GM19239 (cell line): ENCODE measurements around the gene KAZN.

- RRBS = no CpG with 5 or more reads among the region's 4 CpGs
Observed at GRCh38 chr1:12472765-12473201, 145.2 kb downstream of the DHRS3 start.

- RRBS = no CpG with 5 or more reads among the region's 10 CpGs
Observed at GRCh38 chr1:12490430-12491016, 127.5 kb downstream of the DHRS3 start.

- RRBS = no CpG with 5 or more reads among the region's 14 CpGs
Observed at GRCh38 chr1:12495527-12496176, 122.4 kb downstream of the DHRS3 start.

DNA sequence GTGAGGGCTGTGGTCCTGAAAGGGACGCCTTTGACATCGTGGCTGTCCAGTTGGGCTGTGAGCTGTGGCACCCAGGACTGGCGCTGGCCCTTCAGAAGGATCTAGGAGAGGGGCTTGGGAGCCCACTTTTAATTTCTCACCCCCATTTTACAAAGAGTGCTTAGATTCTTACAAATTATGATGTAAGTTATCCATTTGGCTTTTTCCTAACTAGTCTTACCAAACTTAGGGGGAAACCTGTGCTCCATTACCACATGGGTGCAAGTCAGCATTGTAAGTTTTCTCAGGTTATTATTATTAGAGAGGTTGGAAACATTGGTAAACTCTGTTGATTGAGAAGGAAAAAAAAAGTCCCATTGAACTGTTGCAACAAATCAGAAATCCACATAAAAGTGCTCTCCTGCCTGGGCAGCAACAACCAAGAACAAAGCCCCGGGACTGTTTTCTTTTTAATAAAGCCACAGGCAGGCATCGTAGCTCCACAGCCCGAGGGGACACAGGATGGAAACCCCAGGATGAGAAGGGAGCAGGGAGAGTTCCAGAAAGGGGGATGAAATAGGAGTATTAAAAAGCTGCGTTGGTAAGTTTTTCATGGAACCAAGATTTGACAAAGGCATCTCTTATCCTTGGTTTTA is 108.3 kb downstream of the DHRS3 start:
- RRBS = no CpG with 5 or more reads among the region's 7 CpGs

DNA sequence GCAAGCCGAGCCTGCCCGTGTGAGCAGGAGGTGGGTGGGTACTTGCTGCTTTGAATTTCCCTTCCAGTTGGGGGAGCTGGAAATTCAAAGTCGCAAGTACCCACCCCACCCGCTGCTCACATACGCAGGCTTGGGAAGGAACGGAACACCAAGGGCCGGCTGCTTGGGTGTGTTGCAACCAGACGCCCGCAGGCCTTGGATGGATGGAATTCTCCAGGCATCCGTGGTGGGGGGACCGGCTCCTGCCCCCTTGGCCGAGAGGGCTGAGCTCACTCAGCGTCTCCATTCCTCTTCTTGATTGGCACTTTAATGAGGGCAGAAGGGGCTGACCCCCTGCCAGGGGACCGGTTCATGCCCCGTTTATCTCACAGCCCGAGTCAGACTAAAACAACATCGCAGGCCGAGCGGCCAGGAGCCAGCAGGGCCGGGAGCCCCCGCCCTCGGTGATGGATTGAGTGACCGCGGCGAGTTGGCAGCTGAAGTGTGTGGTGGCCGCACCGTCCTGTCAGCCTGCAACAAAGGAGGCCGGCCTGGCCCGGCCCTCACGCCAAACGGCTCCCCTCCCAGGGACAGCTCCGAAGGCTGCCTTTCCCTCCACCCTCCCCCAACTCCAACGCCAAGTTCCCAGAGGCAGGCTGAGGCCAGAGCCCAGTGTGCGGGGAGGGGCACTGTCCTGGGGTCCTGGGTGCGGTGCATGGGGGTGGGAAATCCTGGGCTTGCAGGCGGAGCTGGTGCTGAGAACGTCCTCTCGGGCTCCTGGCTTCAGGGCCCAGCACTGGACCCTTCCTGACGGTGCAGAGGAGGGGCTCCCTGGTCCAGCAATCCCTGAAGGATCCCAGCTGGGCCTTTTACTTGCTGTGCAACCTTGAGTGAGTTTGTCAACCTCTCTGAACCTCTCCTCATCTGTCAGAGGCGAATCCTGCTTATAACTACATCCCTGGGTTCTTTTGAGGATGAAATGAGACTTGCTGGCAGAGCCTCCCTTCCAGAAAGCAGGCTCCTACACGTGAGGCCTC is 77.7 kb downstream of the DHRS3 start:
- RRBS = 78% methylated on average over 10 of the region's 41 CpGs

DNA sequence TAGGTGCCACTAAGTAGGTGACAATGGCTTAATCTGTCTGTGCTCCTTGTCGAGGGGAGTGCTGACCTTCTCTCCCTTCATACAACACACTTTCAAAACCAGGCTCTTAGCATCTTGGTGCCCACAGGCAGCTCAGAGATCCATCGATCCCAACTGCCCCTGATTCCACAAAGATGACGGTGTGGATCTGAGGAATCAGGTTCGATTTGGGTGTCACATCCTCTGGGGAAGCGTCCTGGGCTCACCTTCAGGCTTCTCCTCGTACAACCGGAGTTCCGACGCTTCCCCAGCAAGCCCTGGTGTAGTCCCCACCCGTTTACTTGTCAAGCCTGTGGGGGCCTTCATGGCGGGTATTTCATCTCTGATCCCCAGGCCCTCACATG is 48.0 kb downstream of the DHRS3 start:
- RRBS = no CpG with 5 or more reads among the region's 11 CpGs

DNA sequence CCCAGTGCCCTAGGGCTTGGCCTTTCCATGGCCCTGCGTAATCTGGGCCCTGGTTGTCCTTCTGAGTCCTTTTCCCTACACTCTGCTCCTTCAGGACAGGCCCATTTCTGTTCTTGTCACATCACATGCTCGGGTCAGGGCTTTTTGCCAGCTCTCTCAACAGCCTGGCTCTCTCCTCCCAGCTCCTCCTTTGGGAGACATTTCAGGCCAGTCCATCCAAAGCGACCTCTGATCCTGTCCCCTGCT is 45.0 kb downstream of the DHRS3 start:
- RRBS = no CpG with 5 or more reads among the region's 3 CpGs

- RRBS = 65% methylated on average over 2 of the region's 8 CpGs
Observed at GRCh38 chr1:13505018-13505409, 8.8 kb downstream of the LRRC38 start.

DNA sequence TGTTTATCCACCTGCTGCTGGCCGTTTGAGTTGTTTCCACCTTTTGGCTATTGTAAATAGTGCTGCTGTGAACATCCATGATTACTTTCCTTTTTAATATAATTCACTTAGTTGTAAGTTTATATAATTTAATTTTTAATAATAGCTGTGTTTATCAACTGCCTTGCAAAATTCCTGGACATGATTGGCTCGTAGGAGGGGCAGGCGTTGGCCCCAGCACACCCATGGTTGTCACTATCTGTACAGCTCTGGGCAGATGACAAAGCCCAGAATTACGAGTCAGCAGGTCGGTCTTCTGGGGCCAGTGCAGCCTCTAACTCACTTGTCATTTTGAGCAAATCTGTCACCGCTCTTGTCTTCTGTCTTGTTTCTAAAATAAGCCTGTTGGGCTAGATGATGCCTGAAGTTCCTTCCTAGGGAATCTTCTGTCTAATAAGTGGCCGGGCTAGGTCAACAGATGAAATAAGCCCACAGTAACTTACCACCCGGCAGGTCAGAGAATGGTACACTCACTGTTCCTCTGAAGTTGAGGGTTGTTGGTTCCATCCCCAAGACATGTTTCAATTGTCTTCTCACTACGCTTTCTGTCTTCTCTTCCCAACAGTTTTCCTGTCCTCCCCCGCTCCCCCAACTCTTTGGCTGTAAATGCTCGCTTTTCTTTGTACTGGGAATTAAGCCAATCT is 21.5 kb upstream of the LRRC38 start:
- RRBS = no CpG with 5 or more reads among the region's 11 CpGs

- RRBS = no CpG with 5 or more reads among the region's 10 CpGs
Observed at GRCh38 chr1:13593483-13594295, 10.1 kb downstream of the PDPN start.

GRCh38 chr1:13687347-13687867 is 12.6 kb upstream of the PRDM2 start:
- RRBS = no CpG with 5 or more reads among the region's 4 CpGs

DNA sequence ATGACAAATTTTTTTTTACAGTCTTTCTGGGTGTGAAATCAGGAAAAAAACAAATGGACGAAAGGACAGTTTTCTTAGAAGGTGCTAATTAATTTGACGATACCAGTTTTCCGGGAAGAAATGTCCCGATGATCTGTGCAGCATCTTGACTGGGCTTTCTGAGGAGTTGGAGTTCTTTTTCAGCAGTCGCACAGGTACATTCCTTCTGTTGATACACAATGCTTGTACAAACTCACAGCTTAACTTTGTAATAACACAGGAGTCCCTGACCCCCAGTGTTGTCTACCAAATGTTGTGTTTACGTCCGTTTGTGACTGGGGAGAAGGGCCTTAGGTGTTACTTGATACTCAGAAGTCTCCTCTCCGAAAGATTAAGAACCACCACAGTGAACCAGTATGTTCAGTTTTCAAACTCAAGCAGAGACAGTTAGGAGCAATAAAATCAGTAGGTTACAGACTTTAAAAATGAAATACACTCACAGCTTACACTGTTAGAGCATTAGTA is 61.4 kb downstream of the PRDM2 start:
- RRBS = no CpG with 5 or more reads among the region's 8 CpGs

DNA sequence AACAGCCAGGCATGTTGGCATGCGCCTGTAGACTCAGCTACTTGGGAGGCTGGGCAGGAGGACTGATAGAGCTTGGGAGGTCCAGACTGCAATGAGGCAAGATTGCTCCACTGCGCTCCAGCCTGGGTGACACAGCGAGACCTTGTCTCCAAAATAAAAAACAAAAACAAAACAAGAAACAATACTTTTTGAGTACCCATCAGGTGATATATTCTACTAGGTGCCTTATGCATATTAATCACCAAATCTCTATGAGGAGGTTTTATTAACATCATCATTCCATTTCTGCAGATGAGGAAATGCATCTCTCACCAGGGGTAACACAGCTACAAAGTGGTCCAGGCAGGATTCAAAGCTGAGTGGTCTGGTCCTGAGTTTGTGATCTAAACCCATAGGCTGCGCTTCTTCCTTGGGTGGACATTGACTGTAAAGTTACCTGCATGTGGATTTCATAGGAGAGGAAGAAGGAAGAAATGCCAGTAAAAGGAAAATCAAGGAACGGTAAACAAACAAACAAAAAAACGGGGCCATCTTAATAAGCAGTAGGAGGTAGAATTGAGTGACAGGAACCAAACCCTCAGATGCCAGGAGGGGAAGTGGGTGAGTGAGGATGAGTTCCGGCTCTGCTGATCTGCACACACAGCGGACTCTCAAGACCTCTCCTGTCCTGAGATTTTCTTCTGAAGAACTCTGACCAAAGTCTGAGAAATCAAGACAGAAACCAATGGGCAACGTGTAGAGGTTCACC is 323.4 kb downstream of the PRDM2 start:
- RRBS = no CpG with 5 or more reads among the region's 9 CpGs

- RRBS = 5% methylated on average over 50 of the region's 120 CpGs
Observed at GRCh38 chr1:14598568-14599917, at the start of gene KAZN. TSS of gene KAZN (plus strand) at chr1:14598685.

DNA sequence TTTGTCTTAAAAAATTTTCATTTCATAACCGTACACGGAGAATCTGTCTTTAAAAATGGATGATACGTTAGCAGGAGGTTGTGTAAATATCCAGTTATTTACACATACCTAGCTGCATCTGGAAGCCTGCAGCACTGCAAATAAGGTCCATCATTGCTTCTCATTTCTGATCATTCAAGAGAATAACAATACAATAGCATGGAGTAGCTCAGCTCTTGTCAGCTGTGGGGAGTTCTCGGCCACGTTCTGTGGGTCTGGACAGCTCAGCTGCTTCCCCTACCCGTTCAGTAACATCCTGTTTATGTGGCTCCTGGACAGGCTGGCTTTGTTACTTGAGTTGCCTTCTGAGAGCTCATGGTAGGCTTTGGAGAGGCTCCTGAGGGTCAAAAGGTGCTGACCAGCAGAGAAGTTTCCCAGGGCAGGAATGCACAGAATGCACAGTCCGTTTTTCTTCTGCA is 35.9 kb downstream of the KAZN start:
- RRBS = no CpG with 5 or more reads among the region's 7 CpGs

- RRBS = 70% methylated on average over 3 of the region's 10 CpGs
Observed at GRCh38 chr1:14833518-14833927, 235.0 kb downstream of the KAZN start.

DNA sequence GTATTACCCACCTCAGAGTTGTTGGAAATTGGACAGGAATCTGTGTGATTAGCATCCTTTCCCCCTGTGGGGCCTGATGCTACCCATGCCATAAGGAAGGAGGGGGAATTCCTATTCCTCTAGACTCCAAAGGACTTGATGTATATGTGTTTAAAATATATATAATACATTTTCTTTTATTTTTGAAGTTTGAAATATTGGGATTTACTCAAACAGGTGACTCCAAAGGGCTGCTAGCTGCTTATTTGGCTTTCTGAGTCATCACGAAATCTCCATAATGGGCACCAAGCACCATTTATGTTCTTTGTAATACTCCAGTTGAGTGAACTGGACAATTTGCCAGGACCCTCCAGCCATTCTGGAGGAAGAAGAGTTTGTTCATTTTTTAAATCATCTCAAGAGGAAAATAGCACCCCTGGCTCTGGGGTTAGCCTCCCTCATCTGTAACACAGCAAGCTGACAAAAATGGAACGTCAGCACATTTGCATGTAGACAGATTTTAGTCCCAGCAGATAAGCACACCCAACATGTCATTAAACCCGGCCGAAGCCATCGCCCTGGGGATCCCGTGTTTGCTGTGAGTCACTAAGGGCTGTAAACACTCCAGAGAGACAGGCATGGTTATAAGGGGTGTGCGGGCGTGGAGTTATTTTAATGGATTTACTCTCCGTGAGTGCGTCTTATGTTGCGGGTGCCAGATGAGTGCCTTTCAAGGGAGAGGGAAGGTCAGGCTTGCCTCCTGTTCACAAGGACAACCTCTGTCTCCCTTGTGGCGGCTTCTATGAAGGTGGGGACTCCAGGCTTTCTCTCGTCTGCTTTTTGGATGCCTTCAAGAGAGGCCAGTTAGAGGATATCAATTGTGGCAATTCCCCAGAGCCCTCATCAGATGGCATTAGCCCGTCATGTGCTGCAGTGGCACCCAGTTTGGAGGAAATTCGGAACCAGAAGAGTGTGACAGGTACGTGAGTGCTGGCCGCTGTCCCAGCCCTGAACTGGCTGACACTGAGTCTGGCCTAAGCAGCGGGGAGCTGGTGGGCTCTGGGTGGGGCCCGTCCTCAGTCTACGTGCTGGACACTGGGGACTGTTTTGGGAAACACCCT is 224.1 kb upstream of the TMEM51 start:
- RRBS = no CpG with 5 or more reads among the region's 20 CpGs

DNA sequence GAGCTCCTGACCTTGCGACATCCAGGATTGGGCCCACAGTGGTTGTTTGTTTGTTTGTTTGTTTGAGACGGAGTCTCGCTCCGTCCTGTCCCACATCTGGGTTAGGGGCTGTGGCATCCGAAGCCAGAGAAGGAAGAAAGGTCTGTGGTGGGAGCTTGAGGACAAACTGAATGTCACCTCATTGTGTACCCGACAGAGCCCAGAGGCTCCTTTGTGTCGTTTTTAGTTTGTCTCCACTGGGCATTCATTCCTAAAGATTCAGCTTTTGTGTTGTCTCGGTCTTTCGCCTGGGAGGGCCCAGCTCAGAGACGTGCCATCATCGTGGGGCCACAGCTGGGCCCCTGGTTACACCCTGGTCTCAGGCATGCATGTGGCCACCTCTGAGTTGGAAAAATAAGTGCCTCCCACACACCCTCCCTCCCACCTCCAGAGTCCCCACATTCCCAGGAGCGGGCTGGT is 125.7 kb upstream of the TMEM51 start:
- RRBS = no CpG with 5 or more reads among the region's 12 CpGs

- RRBS = no CpG with 5 or more reads among the region's 4 CpGs
Observed at GRCh38 chr1:15028243-15028509, 125.4 kb upstream of the TMEM51 start.

DNA sequence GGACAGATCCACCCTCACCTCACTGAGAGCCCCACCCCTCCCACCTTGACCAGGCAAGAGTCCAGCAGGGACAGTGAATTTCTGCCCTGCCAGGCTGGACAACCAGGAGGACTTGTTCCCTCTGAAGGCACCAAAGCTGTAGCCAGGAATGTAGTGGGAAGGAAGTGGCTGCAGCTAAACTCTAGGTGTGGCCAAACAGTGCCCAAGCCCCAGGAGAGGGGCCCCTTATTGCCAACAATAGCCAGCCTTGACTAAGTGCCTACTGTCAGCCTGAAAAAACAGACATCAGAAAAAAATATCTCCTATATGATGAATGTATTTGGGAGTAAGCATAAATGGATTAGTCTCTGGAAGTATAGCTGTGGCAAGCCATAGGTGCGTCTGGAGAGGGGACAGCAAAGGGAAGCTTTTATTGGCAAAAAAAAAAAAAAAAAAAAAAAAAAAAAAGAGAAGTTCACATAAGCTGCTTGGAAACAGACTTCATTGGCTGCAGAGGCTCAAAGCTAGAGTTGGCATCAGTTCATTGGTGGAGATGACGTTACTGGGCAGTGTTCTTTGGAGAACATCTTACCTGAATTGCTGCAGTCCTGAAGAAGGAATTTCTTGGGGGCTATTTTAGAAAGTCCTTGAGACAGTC is 64.1 kb upstream of the TMEM51 start:
- RRBS = no CpG with 5 or more reads among the region's 2 CpGs